CD14-positive monocyte (primary cell): ENCODE measurements around the genes NUDT19 and CEBPA.

DNA sequence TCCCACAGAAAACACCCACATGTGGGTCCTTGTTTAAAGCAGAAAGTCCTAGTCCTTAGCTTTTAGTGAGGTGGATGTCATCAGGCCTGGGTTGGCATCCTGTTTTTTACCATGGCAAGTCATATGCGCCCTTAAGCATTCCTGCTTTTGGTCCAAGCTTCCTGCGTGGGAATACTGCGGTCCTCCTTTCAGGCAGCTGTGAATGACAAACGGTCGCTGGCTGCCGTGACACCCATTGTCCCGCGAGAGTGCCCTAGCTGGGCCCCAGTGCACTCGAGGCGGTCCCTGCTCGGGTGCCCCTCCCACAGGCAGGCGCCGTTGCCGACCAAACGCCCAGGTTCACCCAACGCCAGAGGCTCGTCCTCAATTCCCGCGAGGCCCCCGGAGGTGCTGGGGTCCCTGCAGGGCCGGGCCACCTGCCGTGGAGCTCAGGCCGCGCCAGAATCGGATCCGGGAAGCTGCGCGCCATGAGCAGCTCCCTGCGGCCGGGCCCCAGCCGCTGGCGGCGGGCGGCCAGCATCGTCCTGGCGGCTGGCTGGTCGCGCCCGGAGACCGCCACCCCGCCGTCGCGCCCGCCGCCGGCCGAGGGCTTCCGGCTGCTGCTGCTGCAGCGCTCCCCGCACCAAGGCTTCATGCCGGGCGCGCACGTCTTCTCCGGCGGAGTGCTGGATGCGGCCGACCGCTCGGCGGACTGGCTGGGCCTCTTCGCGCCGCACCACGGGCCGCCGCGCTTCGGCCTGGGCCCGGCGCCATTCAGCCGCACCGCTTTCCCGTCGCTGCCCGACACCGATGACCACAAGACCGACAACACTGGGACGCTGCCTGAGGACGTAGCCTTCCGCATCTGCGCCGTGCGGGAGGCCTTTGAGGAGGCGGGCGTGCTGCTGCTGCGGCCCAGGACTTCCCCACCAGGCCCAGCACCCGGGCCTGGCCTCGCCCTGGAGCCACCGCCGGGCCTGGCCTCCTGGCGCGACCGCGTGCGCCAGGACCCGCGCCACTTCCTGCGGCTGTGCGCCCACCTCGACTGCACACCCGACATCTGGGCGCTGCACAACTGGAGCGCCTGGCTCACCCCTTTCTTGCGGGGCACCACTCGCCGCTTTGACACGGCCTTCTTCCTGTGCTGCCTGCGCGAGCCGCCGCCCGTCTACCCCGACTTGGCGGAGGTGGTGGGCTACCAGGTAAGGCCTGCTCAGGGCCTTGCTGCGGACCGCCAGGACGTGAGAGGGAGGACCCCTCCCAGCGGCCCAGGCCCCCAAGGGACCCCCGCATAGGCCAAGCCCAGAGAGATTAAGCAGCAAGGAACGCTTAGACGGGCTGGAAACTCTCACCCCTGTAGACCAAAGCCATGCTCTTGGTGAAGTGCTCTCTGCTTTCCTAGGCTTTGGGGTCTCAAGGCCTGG, at the start of gene NUDT19:
NUDT19 (plus strand) TSS at position 328 of the 1,403 bp plus-strand sequence.
- CAGE, long polyA plus RNA: no peak

DNA sequence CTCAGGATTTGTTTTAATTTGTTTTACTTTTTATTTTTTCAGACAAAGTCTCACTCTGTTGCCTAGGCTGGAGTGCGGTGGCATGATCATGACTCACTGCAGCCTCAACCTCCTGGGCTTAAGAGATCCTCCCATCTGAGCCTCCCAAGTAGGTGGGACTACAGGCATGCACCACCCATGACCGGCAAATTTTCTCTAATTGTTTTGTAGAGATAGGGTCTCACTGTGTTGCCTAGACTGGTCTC, 37.3 kb downstream of the FAAP24 start:
- CAGE, long polyA plus RNA: no peak

DNA sequence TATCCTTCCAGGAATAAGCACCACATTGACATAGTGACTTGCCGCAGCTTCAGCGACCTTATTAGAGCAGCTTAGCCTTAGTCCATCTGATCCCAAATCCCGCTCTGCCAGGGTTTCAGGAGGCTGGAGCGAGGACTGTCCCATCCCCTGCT, 25.8 kb downstream of the RHPN2 start:
- CAGE, long polyA plus RNA: no peak

- CAGE, long polyA plus RNA: no peak
Measured at GRCh38 chr19:33260432-33261534, 35.1 kb upstream of the SLC7A10 start.

GRCh38 chr19:33276017-33276164, 26.4 kb downstream of the CEBPA start:
- CAGE, long polyA plus RNA: no peak

- CAGE, long polyA plus RNA: no peak
Measured at GRCh38 chr19:33302366-33303023, at the start of gene CEBPA. Gene CEBPA, minus strand, starts transcription at chr19:33302534.

GRCh38 chr19:33310493-33311165, 8.3 kb upstream of the CEBPA start:
- CAGE, long polyA plus RNA: no peak

GRCh38 chr19:33378065-33378559, 4.6 kb downstream of the CEBPG start:
- CAGE, long polyA plus RNA: no peak

GRCh38 chr19:33388373-33388874, 14.9 kb downstream of the CEBPG start:
- CAGE, long polyA plus RNA: no peak

DNA sequence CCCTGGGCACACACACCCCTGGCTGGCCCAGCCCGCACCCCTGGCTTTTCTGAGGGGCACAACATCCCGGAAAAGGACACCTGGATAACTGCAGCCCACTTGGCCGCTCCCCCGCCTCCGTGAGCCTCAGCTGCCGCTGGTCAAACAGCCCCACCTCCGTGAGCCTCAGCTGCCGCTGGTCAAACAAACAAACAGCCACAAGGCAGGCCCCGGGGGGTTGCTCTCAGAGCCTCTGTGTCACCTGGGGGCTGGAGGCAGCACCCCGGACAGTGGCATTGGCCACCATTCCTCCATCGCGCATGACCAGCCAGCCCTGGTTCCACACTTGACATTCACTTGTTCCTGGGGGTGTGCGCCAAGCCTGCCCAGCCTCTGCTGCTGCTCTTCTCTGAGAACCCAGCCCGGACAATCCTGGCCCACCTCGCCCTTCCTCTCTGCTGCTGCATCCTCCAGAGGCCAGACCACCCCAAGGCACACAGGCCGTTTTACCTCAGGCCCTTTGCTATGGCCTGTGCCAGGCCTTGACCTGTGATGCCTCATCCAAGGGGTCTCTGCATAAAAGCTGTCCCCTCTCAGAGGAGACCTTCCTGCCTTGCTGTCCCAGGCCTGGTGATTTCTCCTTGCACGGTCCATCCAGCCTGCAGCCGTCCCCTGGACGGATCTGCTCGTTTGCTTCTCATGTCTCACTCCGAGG, 20.0 kb downstream of the CEBPG start:
- CAGE, long polyA plus RNA: no peak

DNA sequence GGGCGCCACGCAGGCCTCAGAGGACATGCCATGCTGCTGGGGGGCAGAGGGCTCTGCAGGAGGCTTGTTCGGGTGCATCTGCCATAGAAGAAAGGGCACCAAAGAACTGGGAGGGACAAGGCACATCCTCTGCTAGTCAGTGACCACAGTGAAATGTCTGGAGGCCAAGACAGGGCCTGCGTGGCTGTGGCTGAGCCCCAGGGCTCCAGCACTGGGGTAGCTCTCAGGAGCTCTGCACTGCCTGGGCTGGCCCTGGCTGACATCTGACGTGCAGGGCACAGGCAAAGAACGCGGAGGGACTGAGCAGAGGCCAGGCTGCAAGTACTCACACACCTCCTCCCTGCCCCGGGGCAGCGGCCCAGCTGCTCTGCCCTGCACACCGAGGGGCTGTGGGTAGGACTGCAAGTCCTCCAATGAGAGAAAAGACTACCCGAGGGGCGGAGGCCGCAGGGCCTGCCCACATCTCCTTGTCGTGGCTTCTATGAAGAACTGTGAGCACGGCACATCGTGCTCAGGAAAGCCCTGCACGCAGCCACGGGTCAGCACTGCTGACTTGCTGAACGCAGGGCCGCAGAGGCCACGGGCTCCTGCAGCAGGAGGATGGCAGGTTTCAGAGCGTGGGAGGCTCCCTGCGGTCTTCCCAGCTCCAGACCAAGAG, 37.3 kb downstream of the CEBPG start:
- CAGE, long polyA plus RNA: no peak

DNA sequence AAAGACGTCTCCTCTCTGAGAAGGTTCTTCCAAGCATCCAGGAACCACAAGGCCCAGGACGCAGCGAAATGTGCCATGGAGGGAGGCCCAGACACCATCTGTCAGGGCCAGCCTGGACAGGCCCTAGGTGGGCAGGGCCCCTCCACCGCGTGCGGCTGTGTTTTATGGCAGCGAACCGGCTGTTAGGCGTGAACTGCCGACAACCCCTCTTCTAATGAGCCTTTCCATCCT, 53.2 kb downstream of the CEBPG start:
- CAGE, long polyA plus RNA: no peak

DNA sequence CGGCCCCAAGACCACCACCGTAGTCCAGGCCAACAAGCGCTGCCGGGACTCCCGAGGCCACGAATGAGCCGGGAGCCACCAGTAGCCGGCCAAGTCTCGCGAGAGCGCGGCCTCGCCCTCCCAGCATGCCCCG, 137 bp upstream of the LSM14A start:
- CAGE, long polyA plus RNA: no peak

DNA sequence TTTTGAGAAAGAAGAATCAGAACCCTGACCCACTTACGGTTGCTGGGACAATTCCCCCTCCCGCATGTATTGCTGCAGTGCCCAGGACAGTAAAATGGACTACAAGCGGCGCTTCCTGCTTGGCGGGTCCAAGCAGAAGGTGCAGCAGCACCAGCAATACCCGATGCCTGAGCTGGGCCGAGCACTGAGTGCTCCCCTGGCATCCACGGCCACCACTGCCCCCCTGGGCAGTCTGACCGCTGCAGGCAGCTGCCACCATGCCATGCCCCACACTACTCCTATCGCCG, 46.0 kb downstream of the GARRE1 start:
- CAGE, long polyA plus RNA: no peak

GRCh38 chr19:34392861-34393540, 11.2 kb upstream of the PDCD2L start:
- CAGE, long polyA plus RNA: no peak

DNA sequence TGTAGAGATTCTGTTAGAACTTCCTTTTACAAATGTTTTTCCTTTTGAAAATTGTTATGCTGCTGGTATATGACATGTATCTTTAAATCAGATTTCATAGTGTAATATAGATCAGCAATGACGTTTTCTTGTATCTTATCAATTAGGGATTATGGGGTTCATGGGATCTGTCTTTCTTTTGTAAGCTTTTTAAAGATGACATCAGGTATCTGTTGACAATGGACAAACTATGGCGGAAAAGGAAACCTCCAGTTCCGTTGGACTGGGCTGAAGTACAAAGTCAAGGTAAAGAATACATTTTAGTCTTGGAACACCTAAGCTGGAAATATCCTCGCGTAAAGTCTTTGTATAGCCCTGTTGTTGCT, 21.9 kb downstream of the UBA2 start:
- CAGE, long polyA plus RNA: no peak

- CAGE, long polyA plus RNA: no peak
Measured at GRCh38 chr19:34460320-34460588, 21.3 kb upstream of the WTIP start.

DNA sequence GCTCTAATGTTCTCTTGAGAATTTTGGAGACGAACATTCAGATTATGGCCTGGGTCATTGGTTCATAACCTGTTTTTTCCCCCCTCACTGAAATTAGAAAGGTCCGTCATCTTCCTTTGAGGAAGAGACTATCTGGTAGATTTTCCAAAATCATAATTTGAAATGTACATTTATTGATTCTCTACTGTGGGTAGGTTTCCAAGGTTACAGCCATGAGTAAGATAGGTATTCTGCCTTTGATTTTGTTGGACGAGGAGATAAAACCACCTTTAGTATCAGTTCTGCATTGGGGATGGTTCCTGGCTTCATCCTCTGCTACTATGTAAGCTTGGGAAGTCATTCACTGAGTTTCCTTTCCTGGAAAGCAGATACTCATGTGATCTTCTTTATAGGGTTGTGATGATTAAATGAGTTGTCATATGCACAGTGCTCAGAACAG, 13.3 kb upstream of the WTIP start:
- CAGE, long polyA plus RNA: no peak

GRCh38 chr19:34468786-34469360, 12.7 kb upstream of the WTIP start:
- CAGE, long polyA plus RNA: no peak

- CAGE, long polyA plus RNA: no peak
Measured at GRCh38 chr19:34961923-34962925, 1.8 kb downstream of the ZNF792 start.